Camera-type eye (tissue), 1 donor: ENCODE measurements around the gene ELFN2.

- RAMPAGE, long total RNA = no peak
Measured at GRCh38 chr22:36846664-36847003, 14.2 kb upstream of the NCF4 start.

- RAMPAGE, long total RNA = no peak
Measured at GRCh38 chr22:37050374-37051096, 1.0 kb upstream of the KCTD17 start.

GRCh38 chr22:37163843-37164357 lies 14.2 kb upstream of the IL2RB start:
- RAMPAGE, long total RNA = no peak

DNA sequence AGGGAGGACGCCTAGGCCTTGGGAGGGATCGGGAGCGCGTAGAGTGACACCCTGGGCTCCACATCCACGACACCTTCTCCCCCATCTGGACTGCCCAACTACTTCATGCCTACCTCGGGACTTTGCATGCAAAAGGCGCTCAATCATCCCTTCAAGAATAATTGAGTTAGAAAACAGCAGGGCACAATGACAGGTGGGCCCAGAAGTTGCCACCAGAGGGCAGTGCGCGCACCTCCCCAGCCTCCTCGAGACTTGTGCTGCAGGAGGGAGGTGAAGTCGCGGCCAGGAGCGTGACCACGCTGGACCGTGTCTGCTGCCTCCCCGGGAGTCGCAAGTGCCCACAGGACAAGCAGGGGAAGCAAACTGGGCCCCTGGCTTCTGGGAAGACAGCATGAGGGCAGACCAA lies 16.8 kb upstream of the IL2RB start:
- RAMPAGE, long total RNA = no peak

DNA sequence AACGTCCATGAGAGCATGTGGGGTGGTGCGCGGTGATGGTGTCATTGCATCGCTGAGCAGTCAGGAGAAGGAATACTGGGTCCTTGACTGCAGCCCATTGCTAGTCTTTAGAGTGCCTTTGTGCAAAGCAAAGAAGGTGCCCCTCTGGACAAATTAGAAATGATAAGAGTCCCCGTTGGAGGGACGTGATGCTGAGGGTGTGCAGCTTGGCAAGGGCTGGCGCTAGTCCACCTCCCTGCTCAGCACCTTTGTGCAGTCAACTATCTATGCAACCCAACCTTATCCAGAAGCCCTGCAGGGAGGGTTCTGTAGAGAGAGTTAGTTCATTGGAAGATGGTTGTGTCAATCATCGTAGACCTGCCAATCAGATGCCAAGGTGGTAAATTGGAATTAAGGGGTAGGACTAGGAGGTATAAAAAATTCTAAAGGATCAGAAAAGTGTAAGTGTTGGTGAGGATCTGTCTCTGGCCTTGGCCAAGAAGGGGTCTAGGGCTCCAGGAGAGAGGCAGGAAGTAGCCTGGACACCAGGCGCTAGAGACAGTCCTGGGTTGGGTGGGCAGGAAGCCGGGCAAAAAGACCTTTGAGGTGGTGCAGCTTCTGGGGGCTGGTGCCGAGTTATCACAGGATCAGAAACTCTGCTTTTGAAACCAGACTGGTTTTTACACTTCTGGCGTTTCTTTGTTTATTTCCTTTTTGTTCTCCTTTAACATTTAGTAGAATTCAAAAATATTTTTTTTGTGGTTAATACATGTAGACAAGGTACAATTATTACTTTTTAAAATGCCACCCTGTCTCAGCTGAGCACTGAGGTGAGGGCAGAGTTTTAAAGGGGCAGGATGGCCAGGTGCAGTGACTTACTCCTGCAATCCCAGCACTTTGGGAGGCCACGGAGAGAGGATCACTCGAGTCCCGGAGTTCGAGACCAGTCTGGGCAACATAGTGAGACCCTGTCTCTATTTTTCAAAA lies 1.7 kb downstream of the C1QTNF6 start:
- RAMPAGE, long total RNA = no peak

DNA sequence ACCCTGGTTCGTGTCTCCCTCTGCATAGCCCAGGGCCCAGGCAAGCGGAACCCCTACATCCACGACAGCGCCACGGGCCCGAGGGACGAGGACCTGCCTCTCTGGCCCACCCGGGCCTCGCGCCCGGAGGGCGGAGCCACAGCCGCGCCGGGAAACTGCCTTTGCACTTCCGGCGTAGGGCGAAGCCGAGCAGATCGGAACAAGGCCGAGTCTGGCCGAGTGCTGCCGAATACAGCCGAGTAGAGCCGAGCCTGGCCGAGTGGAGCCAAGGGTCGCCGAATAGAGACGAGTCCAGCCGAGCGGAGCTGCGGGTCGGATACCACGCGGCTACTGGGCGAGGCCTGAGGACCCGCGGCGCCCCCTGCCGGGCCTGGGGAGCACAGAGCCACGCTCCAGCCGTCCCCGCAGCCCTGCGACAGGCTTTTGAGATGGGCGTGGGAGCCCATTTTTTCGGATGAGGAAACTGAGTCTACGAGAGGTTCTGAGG lies 11.3 kb upstream of the C1QTNF6 start:
- RAMPAGE, long total RNA = no peak

DNA sequence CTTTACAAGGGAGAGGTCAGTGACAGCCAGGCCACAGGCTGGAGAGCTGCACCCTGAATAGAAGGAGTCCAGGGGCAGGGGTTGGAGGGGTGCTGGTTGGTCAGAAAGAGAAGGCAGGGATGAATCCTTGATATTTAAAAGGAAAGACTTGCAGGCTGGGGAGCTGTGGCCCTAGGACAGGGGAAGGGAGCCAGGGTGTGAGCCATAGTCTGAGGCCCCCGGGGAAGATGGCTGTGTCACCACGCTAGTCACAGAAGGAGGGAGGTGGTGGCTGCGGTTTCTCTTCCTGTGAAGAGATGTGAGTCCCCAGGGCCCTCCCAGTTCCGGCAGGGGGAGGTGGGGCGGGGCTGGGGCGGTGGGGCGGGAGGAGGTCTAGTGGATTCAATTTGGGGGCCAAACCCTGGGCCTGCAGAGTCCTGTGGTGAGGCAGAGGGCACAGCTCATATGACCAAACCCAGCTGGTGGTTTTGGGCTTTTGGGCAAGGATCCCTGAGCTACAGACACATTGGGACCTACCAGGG lies 14.1 kb downstream of the RAC2 start:
- RAMPAGE, long total RNA = no peak

DNA sequence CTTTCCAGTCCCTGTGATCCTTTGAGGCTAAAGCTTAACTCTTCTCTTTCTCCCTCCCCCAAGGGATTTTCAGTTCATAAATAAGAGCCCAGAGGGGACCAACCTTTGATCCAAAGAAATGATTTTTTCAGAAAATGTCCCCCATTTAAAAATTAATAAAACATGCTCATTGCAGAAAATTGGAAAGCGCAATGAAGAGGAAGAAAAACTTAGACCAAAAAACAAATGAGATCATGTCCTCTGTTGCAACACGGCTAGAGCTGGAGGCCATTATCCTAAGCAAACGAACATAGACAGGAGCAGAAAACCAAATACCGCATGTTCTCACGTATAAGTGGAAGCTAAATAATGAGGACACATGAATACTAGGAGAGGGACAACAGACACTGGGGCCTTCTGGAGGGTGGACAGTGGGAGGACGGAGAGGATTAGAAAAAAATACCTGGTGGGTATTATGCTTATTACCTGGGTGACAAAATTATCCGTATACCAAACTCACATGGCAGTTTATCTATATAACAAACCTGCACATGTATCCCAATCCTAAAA lies 39.0 kb downstream of the CYTH4 start:
- RAMPAGE, long total RNA = no peak

DNA sequence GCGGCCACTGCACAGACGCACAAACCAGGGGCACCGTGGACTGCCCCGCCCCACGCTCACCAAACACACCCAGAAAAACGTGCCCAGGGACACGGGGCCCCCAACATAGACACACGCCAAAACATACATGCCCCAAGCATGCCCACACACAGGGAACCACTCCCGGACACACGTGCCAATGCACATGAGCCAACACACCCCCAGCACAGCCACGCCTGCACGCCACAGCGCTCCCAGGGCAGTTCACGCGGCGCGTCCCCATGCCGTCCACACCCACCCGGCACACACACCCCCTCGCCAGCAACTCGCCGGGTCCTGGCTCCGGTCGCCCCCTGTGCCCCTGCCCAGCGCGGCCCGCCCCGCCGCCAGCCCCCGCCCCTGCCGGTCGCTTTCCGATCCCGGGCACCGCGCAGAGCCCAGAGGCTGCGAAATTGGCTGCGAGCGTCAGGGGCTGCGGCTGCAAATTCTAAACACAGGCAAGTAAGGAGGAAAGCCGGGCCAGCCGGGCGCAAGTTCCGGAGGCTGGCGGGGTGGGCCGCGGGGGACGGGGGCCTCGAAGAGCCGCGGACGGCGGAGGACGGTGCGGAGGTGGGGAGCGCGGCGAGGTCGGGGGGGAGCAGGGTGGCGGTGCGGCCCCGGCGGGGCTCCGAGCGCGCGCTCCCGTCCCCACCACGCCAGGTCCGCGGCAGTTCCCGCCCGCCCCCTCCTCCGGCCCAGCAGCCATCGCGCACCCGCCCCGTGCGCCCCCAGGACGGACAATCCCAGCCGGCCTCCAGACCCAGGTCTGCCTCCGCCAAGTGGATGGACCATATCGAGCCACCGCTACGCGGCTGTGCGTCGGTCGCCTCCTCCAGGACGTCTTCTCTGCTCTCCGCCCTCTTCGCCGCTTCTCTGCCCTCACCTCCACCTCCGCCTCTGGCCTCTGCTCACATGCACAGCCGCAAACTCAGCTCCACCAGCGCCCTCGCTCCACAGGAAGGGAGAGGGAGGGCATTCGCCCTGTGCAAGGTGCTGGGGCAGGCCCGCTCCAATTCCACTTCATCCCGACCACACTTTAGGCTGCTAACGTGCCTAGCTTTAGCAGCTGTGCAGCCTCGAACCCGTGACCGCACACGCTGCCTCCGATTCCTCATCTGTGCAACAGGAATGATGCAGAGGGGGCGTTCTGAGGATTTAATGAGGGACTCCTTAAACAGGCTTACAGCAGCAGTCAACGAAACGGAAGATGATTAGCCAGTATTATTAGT lies 7.3 kb downstream of the ELFN2 start:
- RAMPAGE, long total RNA = no peak

DNA sequence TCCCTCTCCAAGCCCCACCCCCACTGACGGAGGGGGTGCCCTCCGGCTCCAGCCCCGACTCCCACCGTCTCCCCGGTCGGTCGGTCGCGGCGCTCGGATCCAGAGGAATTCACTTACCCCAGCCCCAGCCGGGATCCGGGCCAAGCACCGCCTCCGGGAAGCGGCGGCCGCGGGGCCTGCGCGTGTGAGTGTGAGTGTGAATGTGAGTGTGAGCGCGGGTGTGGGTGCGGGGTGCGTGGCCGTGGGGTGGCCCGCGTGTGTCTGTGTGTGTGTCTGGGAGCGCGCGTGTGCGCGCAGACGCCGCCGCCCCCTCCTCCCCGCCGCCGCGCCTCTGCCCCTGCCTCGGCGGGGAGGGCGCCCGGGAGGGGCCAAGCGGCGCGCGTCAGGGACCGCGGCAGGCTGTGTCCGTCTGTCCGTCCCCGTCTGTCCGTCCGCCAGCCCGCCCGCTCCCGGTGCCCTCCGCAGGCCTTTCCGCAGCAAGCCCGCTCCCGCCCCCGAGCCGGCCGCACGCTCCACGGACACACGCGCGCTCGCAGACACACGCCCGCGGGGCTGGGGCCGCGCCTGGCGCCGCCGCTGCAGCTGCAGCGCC lies at the start of gene ELFN2:
Gene ELFN2 (minus strand): TSS at position 299 of the 592 bp plus-strand sequence.
- RAMPAGE, long total RNA = no peak

DNA sequence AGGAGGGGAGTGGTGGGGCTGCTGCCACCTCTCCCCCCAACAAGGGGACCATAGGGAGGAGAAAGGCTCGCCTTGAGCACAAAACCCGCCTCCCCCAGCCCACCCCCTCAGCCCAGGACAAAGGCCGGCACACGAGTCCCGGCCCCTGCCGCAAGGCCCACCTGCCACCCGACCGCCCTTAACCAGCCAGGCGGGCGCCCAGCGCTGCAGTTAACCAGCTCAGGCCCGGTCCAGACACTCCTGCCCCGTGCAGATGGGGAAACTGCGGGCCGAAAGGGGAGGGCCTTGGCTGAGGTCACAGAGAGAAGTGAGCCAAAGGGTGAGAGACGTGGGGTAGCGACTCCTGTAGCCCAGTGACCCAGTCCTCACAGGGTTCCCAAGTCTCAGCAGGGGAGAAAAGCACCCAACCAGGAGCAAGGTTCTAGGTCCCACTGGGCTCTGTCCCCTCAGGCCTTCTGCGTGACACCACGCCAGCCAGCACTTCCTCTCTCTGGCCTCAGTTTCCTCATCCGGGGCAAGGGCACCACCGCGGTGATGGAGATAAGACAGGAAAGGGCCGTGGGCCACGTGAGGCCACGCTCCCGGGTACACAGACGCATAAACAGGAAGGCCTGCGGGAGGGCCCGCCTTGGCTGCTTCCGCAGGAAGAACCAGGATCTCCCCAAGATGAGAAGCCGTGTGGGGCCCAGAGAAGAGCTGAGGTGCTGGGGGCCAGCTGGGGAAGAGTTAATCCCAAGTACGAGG lies 1.9 kb downstream of the MFNG start:
- RAMPAGE, long total RNA = no peak

DNA sequence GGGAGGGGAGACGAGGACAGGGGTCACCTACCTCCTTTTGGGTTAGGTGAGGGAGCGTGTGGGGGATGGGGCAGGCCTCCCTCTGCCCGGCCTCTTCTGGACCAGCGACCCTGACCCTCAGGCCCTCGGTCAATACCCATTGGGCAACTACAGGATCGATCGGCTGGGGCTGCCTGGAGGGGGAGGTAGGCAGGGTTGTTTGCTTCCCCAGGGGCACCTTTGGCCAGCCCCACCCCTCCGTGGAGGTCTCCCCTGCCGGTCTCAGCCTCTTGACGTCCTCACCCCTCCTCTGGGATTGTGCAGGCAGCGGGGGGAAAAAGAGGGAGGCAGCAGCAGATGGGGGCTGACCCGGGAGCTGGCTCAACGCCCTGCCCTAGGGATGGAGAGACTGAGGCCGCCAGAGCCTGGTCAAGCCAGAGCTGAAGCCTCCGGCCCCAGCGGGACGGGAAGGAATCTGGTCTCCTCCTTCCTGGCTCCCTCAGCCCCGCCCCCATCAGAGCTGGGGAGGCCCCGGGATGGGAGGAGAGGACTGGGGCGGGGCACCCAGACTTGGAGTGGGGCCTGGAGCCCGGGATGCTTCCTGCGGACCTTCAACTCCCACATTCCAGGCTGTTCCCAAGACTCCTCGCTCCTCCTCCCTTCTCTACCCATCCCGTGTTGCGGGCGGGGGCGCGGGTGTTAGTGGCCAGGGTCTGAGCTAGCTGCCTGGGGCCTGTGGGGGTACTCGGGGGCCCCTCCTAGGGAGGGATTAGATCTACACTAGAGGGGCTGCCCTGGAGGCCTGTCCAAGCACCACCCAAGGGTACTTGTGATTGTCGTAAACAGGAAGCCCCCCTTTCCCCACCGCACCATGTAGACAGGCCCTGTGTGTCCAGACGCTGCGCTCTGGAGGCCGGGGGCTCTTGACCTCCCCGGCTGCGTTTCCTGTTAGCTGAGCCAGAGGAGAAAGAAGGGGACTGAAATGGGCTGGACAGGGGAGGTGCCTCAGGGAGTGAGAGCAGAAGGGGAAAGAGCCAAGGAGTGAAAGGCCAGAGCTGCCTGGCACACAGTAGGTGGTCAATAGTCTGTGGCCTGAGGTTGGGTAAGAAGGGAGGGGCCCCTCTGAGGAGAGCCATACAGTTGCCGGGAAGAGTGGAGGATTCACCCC lies 14.2 kb upstream of the CDC42EP1 start:
- RAMPAGE, long total RNA = no peak

DNA sequence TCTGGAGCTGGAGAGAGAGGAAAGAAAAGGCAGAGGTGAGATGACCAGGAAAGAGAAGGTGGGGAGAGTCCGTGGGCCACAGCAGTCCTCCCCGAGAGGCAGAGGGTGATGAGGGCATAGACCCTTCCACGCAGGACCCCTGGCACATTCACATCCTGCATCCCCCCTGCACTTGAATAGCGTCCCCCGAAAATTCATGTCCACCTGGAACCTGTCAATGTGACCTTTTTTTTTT lies 2.8 kb downstream of the LGALS2 start:
- RAMPAGE, long total RNA = no peak

DNA sequence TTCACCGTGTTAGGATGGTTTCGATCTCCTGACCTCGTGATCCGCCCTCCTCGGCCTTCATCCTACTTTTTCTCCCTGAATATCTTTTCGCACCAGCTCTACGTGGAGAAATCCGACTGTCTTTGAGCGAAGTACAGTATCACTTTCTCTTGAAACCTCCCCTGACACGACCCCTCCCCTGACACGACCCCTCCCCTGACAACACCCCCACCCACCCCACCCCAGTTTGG lies 887 bp upstream of the GGA1 start:
- RAMPAGE, long total RNA = no peak

GRCh38 chr22:37625781-37626822 lies 13.4 kb upstream of the SH3BP1 start:
- RAMPAGE, long total RNA = no peak

- RAMPAGE, long total RNA = no peak
Measured at GRCh38 chr22:37643114-37643968, 3.9 kb downstream of the SH3BP1 start.

DNA sequence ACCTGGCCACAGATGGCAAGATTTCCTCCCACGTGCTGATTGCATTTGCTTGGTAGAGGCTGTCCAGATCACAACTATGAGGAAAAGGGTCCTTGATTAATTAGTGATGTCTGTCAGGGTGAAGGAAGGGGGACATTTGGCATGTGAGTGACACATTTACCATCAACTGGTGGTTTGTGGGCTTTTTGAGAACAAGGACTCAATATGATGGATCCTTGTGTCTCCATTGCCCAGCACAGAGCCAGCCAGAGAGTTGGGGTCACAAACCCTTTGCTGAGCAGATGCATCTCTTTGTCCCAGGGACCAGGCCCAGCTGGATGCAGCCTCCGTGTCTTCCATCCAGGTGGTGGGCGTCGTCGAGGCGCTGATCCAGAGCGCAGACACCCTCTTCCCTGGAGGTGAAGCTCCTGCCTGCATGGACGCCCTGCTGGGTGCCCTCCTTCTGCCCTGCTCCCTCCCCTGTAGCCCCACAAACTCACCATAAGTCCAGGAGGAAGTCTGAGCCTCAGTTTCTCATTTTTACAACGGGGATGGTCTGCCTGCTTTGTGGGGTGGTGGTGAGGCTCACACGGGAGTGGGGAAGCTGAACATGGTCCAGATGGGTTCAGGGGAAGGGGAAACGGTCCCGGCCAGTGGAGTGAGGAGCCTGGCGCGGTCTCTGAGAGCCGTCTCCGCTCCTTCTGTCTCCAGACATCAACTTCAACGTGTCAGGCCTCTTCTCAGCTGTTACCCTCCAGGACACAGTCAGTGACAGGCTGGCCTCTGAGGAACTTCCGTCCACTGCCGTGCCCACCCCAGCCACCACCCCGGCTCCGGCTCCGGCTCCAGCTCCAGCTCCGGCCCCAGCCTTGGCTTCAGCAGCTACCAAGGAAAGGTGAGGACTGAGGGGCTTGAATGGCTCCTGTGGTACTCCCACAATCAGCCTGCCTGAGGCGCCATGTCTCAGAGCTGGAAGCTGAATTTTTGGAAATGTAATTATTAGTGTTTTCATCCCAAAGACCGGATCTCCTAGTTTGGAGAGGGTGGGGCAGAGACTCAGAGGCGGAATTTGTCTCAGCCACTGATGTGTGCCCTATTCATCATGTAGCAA lies 8.3 kb upstream of the PDXP start:
- RAMPAGE, long total RNA = no peak

DNA sequence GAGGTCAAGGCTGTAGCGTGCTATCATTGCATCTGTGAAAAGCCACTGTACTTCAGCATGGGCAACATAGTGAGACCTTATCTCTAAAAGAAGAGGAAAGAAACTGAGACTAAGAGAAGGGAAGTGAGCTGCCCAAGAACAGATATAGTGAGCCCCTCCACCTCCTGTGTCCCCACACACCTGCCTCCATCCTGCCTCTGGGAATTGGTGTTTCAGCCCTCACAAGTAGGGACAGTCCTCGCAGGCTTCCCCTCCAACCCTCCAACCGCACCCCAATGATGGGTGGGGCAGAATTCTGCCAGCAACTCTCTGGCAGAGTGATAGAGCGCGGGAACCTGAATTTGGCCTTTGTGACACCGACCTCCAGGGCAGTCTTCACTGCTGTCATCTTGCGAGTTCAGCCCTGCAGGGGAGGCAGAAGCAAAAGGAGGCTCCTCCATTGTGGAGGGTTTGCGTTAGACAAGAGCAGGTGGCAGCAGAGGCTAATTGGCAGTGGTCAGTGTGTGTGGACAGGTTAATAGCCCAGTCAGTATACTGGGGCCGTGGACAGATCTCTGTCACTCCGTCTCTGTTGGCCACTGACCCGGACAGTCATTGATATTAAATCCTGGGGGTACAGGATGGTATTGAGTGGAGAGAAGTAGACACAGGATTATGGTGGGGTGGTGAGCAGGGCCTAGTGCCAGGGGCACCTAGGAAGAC lies 1.7 kb downstream of the PDXP start:
- RAMPAGE, long total RNA = no peak

DNA sequence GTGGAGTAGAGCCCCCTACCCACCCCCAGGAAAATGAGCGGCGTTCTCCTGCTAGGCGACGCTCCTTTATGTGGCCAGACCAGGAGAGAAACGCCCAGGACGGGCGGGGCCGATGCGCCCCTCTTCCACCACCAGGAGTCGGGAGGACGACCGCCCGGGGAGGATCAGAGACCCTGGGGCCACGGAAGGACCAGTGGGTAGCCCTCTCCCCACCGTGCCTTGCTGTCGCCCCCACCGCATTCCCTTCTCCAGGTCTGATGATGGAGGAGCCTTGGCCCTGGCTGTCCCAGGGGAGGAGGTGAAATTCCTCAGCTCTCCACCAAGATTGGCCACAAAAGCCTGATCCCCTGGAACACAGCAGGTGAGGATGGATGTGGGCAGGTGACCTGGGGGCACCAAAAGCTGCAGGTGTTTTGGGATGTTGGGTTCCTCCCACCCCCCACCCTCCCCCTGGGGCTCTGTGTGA lies 521 bp downstream of the TRIOBP start:
- RAMPAGE, long total RNA = no peak

- RAMPAGE, long total RNA = no peak
Measured at GRCh38 chr22:37745502-37746199, 48.8 kb downstream of the TRIOBP start.